ENCODE measurements around a stretch of chr21.

GRCh38 chr21:37845409-37846034 lies 70.7 kb downstream of the KCNJ6 start:
- RAMPAGE, long total RNA: no peak
- RRBS: no CpG with 5 or more reads among the region's 4 CpGs
PRO-cap:
- standard: no peak
- CoPRO, capped RNA only, 2 experiments: no peak in any of the 2 experiments
- CoPRO, capped and uncapped RNA, 2 experiments: no peak in any of the 2 experiments
- CoPRO, uncapped RNA only, 2 experiments: no peak in any of the 2 experiments
CAGE:
- cytosol, long polyA plus RNA: no peak
- long polyA plus RNA: no peak
- nucleolus, long total RNA: no peak
- nucleus, long polyA plus RNA: no peak

DNA sequence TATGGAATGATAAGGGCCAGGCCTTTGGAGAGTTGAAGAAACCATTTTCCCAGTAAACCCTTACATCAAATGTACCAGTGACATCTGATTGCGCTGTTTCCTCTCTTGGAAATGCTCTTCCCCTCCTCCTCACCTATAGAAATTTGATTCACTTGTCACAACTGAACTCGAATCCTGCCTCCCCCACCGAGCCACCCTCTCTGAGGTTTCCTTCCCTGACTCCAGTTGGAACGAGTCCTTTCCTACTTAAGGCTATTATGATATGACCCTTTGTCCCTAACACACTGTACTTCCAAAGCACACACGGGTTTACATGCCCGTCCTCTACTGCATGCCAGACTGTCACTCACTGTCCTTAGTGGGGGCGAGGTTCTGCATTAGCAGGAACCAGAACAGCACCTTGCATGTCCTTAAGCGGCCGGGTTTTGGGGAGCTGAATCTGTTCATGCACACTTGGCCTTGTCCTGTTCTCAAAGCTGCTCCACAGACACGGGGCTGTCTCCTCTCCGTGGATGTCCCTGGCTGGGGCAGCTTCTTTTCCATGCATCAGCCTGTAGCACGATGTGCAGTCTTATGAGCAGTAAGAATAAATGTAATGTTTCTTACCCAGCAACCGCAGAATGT lies 164.6 kb upstream of the KCNJ6 start:
- RAMPAGE, long total RNA: no peak
- RRBS: no CpG with 5 or more reads among the region's 13 CpGs
PRO-cap:
- standard: no peak
- CoPRO, capped RNA only, 2 experiments: no peak in any of the 2 experiments
- CoPRO, capped and uncapped RNA, 2 experiments: no peak in any of the 2 experiments
- CoPRO, uncapped RNA only, 2 experiments: peak in 1 of 2 experiments; most common minus-strand start position 592 of the sequence (in 1)
CAGE:
- cytosol, long polyA plus RNA: no peak
- long polyA plus RNA: no peak
- nucleolus, long total RNA: no peak
- nucleus, long polyA plus RNA: no peak

GRCh38 chr21:38273999-38274549 lies 17.3 kb downstream of the KCNJ15 start:
- RAMPAGE, long total RNA: no peak
- RRBS: no CpG with 5 or more reads among the region's 4 CpGs
PRO-cap:
- standard: no peak
- CoPRO, capped RNA only, 2 experiments: no peak in any of the 2 experiments
- CoPRO, capped and uncapped RNA, 2 experiments: no peak in any of the 2 experiments
- CoPRO, uncapped RNA only, 2 experiments: no peak in any of the 2 experiments
CAGE:
- cytosol, long polyA plus RNA: no peak
- long polyA plus RNA: no peak
- nucleolus, long total RNA: no peak
- nucleus, long polyA plus RNA: no peak

DNA sequence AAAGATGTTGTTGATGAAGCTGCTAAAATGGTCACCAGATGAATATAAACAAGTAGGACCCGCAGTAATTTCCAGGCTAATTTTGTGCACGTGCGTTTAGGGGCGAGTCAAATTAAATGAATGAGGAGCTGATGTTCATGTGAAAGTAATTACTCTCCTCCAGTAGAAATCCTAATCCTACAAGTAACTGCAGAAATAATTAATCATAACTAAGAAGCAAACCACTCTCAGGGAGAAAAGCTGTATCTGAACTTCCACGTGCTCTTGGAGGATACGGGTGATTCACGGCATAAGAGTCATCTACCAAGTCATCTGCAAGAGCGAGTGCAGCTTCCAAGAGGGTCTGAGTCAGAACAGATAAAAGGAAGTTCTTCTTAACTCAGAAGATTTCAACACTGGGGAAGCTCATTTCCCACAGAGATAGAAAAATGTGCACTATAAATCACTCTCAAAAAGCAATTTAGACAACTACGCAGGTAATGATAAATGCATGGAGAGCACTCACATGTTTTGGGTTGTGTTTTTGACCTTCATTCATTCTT lies 20.6 kb downstream of the KCNJ15 start:
- RAMPAGE, long total RNA: no peak
- RRBS: no CpG with 5 or more reads among the region's 9 CpGs
PRO-cap:
- standard: no peak
- CoPRO, capped RNA only, 2 experiments: no peak in any of the 2 experiments
- CoPRO, capped and uncapped RNA, 2 experiments: no peak in any of the 2 experiments
- CoPRO, uncapped RNA only, 2 experiments: no peak in any of the 2 experiments
CAGE:
- cytosol, long polyA plus RNA: no peak
- long polyA plus RNA: no peak
- nucleolus, long total RNA: no peak
- nucleus, long polyA plus RNA: no peak

GRCh38 chr21:38282986-38283537 lies 26.3 kb downstream of the KCNJ15 start:
- RAMPAGE, long total RNA: no peak
PRO-cap:
- standard: no peak
- CoPRO, capped RNA only, 2 experiments: no peak in any of the 2 experiments
- CoPRO, capped and uncapped RNA, 2 experiments: no peak in any of the 2 experiments
- CoPRO, uncapped RNA only, 2 experiments: no peak in any of the 2 experiments
CAGE:
- cytosol, long polyA plus RNA: no peak
- long polyA plus RNA: no peak
- nucleolus, long total RNA: no peak
- nucleus, long polyA plus RNA: no peak

DNA sequence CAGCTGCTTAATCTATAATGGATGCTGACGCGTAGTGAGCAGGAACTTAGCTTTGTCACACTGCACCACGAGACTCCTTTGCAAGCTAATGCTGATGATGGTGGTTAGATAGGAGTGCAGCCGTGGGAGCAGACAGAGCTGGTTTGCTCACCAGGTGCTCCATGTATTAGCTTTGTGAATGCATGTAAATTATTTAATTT lies 35.1 kb downstream of the KCNJ15 start:
- RAMPAGE, long total RNA: no peak
- RRBS: no CpG with 5 or more reads among the region's 4 CpGs
PRO-cap:
- standard: no peak
- CoPRO, capped RNA only, 2 experiments: no peak in any of the 2 experiments
- CoPRO, capped and uncapped RNA, 2 experiments: no peak in any of the 2 experiments
- CoPRO, uncapped RNA only, 2 experiments: no peak in any of the 2 experiments
CAGE:
- cytosol, long polyA plus RNA: no peak
- long polyA plus RNA: no peak
- nucleolus, long total RNA: no peak
- nucleus, long polyA plus RNA: no peak

GRCh38 chr21:38382489-38383686 lies 115.4 kb downstream of the ERG start:
- RAMPAGE, long total RNA: no peak
- RRBS: no CpG with 5 or more reads among the region's 23 CpGs
PRO-cap:
- standard: no peak
- CoPRO, capped RNA only, 2 experiments: no peak in any of the 2 experiments
- CoPRO, capped and uncapped RNA, 2 experiments: no peak in any of the 2 experiments
- CoPRO, uncapped RNA only, 2 experiments: no peak in any of the 2 experiments
CAGE:
- cytosol, long polyA plus RNA: no peak
- long polyA plus RNA: no peak
- nucleolus, long total RNA: no peak
- nucleus, long polyA plus RNA: no peak

DNA sequence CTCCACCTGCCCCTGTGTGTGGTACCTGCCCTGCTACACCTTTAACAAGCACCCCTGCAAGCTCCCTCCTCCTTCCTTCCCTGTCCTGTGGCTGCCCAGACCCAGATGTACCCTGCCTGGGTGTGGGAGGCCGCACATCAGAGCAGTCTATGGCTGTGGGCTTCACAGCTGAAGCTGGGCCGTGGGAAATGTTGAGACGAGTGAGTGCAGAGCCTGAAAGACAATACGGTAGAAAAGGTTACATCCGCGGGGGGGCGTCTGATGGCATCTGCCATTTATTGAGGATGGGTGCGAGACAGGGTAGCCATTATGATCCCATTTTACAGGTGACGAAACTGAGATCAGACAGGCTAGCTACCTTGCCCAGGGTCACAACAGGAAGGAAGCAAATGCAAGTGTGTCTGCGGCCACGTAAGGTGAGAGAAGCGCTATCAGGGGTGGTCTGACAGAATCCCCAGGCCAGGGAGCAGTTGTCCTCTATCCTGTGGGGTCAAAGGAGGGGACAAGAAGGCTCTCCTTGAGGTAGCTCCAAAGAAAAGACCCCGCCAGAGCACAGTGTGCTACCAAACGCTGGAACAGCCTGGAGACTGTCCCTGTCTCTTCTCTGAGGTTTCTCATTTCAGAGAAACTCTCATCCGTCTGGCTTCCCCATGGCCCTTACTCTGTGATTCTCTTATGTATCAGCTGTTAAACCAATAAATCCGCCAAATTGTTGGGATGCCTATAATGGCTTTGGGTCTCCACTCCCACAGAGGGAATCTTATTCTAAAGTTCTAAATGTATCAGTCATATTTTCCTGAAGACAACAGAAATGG lies 4.3 kb downstream of the ERG start:
- RAMPAGE, long total RNA: no peak
- RRBS: no CpG with 5 or more reads among the region's 16 CpGs
PRO-cap:
- standard: no peak
- CoPRO, capped RNA only, 2 experiments: no peak in any of the 2 experiments
- CoPRO, capped and uncapped RNA, 2 experiments: no peak in any of the 2 experiments
- CoPRO, uncapped RNA only, 2 experiments: no peak in any of the 2 experiments
CAGE:
- cytosol, long polyA plus RNA: no peak
- long polyA plus RNA: no peak
- nucleolus, long total RNA: no peak
- nucleus, long polyA plus RNA: no peak

GRCh38 chr21:38784304-38784861 lies 21.3 kb upstream of the ETS2 start:
- RAMPAGE, long total RNA: no peak
- RRBS: no CpG with 5 or more reads among the region's 5 CpGs
PRO-cap:
- standard: no peak
- CoPRO, capped RNA only, 2 experiments: no peak in any of the 2 experiments
- CoPRO, capped and uncapped RNA, 2 experiments: no peak in any of the 2 experiments
- CoPRO, uncapped RNA only, 2 experiments: no peak in any of the 2 experiments
CAGE:
- cytosol, long polyA plus RNA: no peak
- long polyA plus RNA: no peak
- nucleolus, long total RNA: no peak
- nucleus, long polyA plus RNA: no peak

GRCh38 chr21:38806210-38807245 lies 799 bp downstream of the ETS2 start:
- RAMPAGE, long total RNA: no peak
- RRBS: 1% methylated on average over 23 of the region's 75 CpGs
PRO-cap:
- standard: no peak
- CoPRO, capped RNA only, 2 experiments: no peak in any of the 2 experiments
- CoPRO, capped and uncapped RNA, 2 experiments: no peak in any of the 2 experiments
- CoPRO, uncapped RNA only, 2 experiments: no peak in any of the 2 experiments
CAGE:
- cytosol, long polyA plus RNA: no peak
- long polyA plus RNA: no peak
- nucleolus, long total RNA: no peak
- nucleus, long polyA plus RNA: no peak

GRCh38 chr21:38820287-38821201 lies 14.8 kb downstream of the ETS2 start:
- RAMPAGE, long total RNA: no peak
- RRBS: no CpG with 5 or more reads among the region's 22 CpGs
PRO-cap:
- standard: no peak
- CoPRO, capped RNA only, 2 experiments: no peak in any of the 2 experiments
- CoPRO, capped and uncapped RNA, 2 experiments: no peak in any of the 2 experiments
- CoPRO, uncapped RNA only, 2 experiments: peak in 1 of 2 experiments; most common plus-strand start chr21:38820554 (in 1)
CAGE:
- cytosol, long polyA plus RNA: no peak
- long polyA plus RNA: no peak
- nucleolus, long total RNA: no peak
- nucleus, long polyA plus RNA: no peak

DNA sequence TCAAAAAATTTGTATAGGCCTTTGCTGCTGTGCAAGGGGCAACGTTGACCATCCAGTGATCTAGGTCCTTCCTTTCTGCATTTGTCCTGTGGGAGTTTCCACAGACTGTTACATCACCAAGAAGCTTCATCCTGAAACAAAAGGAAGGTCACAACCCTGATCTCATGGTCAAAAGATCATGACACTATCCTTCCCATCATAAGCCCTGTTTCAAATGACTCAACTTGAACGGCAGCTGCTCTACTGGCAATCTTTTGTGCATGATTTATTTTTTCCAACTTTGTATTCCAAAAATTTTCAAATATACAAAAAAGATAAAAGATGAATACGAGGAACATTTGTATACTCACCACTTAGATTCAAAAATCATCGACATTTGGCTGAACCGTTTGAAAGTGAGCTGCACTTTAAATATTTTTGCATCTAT lies 74.5 kb downstream of the ETS2 start:
- RAMPAGE, long total RNA: no peak
- RRBS: no CpG with 5 or more reads among the region's 5 CpGs
PRO-cap:
- standard: no peak
- CoPRO, capped RNA only, 2 experiments: no peak in any of the 2 experiments
- CoPRO, capped and uncapped RNA, 2 experiments: no peak in any of the 2 experiments
- CoPRO, uncapped RNA only, 2 experiments: no peak in any of the 2 experiments
CAGE:
- cytosol, long polyA plus RNA: no peak
- long polyA plus RNA: no peak
- nucleolus, long total RNA: no peak
- nucleus, long polyA plus RNA: no peak

DNA sequence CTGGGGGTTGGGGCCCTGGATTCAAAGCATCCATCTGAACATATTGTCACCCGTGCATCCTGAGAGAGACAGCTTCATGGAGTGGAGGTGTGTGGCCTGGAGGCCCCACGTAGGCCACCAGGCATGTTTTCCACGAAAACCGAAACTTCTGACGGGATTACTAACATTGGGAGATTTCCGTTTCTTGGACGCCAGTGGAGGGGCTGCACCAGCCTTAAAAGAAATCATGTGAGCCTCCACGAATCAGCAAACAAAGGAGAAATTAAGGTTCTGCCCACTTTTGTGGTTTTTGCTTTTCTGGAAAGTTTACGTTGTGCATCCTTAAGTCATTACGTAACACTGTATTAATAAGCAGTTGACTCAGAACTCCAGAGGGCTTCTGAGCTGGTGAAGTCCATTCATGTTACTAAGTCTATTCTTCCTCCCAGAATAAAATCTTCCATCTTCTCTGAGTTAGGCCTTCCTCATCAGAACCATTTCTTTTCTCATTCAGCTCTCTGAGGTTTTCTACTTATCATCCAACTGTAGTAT lies 168.5 kb downstream of the PSMG1 start:
- RAMPAGE, long total RNA: no peak
- RRBS: no CpG with 5 or more reads among the region's 10 CpGs
PRO-cap:
- standard: no peak
- CoPRO, capped RNA only, 2 experiments: no peak in any of the 2 experiments
- CoPRO, capped and uncapped RNA, 2 experiments: no peak in any of the 2 experiments
- CoPRO, uncapped RNA only, 2 experiments: no peak in any of the 2 experiments
CAGE:
- cytosol, long polyA plus RNA: no peak
- long polyA plus RNA: no peak
- nucleolus, long total RNA: no peak
- nucleus, long polyA plus RNA: no peak

GRCh38 chr21:39266172-39266892 lies 47.1 kb downstream of the BRWD1 start:
- RAMPAGE, long total RNA: no peak
- RRBS: no CpG with 5 or more reads among the region's 5 CpGs
PRO-cap:
- standard: unidirectional peak, plus-strand start at chr21:39266359
- CoPRO, capped RNA only, 2 experiments: no peak in any of the 2 experiments
- CoPRO, capped and uncapped RNA, 2 experiments: no peak in any of the 2 experiments
- CoPRO, uncapped RNA only, 2 experiments: peak in 2 of 2 experiments; most common minus-strand start chr21:39266727 (in 2)
CAGE:
- cytosol, long polyA plus RNA: no peak
- long polyA plus RNA: no peak
- nucleolus, long total RNA: no peak
- nucleus, long polyA plus RNA: no peak

GRCh38 chr21:39349268-39349826 lies 459 bp upstream of the HMGN1 start:
- RAMPAGE, long total RNA: no peak
- RRBS: 2% methylated on average over 10 of the region's 44 CpGs
PRO-cap:
- standard: bidirectional peak, plus-strand start at chr21:39349735, minus-strand start at chr21:39349054
- CoPRO, capped RNA only, 2 experiments: peak in 2 of 2 experiments; most common plus-strand start chr21:39349445 (in 2); most common minus-strand start chr21:39349654 (in 2)
- CoPRO, capped and uncapped RNA, 2 experiments: peak in 2 of 2 experiments; most common plus-strand start chr21:39349445 (in 2); most common minus-strand start chr21:39349325 (in 1)
- CoPRO, uncapped RNA only, 2 experiments: peak in 2 of 2 experiments; most common plus-strand start chr21:39349633 (in 1); most common minus-strand start chr21:39349462 (in 1)
CAGE:
- cytosol, long polyA plus RNA: no peak
- long polyA plus RNA: no peak
- nucleolus, long total RNA: no peak
- nucleus, long polyA plus RNA: no peak

DNA sequence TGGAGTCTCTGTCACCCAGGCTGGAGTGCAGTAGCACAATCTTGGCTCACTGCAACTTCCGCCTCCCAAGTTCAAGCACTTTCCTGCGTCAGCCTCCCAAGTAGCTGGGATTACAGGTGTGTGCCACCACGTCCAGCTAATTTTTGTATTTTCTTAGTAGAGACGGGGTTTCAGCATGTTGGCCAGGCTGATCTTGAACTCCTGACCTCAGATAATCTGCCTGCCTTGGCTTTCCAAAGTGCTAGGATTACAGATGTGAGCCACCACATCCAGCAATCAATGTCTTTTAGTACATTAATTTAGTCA lies 34.9 kb downstream of the SH3BGR start:
- RAMPAGE, long total RNA: no peak
- RRBS: no CpG with 5 or more reads among the region's 4 CpGs
PRO-cap:
- standard: no peak
- CoPRO, capped RNA only, 2 experiments: no peak in any of the 2 experiments
- CoPRO, capped and uncapped RNA, 2 experiments: no peak in any of the 2 experiments
- CoPRO, uncapped RNA only, 2 experiments: no peak in any of the 2 experiments
CAGE:
- cytosol, long polyA plus RNA: no peak
- long polyA plus RNA: no peak
- nucleolus, long total RNA: no peak
- nucleus, long polyA plus RNA: no peak

DNA sequence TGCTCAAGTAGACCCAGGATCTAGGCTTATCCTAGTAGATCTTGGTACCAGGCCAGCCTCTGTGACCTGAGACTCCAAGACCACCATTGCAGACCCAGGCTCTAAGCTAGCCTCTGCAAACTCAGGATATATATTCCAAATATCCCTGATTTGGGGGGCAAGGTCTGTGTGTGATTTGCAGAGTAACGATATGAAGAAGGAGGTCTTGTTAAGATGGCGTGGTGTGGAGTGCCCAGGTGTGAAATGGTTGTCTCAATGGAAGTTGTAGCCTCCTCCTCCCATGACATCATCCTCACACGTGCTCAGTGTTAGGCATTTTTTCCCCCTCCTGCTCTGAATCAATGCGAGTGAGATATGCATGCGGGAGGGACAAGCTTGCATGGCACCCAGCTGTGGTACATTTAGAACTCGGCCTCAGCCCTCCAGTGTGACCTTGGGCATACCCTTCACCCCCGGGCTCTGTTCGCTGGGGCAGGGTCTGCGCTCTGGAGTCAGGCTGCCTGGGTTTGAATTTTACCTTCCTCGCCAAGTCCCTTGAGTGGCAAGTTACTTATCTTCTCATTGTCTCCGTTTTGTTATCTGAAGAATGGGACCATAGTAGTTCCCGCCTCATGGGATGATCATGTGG lies 55.6 kb downstream of the B3GALT5 start:
- RAMPAGE, long total RNA: no peak
- RRBS: no CpG with 5 or more reads among the region's 12 CpGs
PRO-cap:
- standard: no peak
- CoPRO, capped RNA only, 2 experiments: no peak in any of the 2 experiments
- CoPRO, capped and uncapped RNA, 2 experiments: no peak in any of the 2 experiments
- CoPRO, uncapped RNA only, 2 experiments: no peak in any of the 2 experiments
CAGE:
- cytosol, long polyA plus RNA: no peak
- long polyA plus RNA: no peak
- nucleolus, long total RNA: no peak
- nucleus, long polyA plus RNA: no peak

- RAMPAGE, long total RNA: no peak
- RRBS: no CpG with 5 or more reads among the region's 4 CpGs
PRO-cap:
- standard: no peak
- CoPRO, capped RNA only, 2 experiments: no peak in any of the 2 experiments
- CoPRO, capped and uncapped RNA, 2 experiments: no peak in any of the 2 experiments
- CoPRO, uncapped RNA only, 2 experiments: no peak in any of the 2 experiments
CAGE:
- cytosol, long polyA plus RNA: no peak
- long polyA plus RNA: no peak
- nucleolus, long total RNA: no peak
- nucleus, long polyA plus RNA: no peak
These were observed 187.2 kb downstream of the PCP4 start for GRCh38 chr21:40054399-40054832.

All from K562 (cell line).